ENCODE results near the gene PROCA1.

- RRBS: no CpG with 5 or more reads among the region's 51 CpGs
Observed at GRCh38 chr17:28384236-28384971, 12.9 kb downstream of the SARM1 start.

DNA sequence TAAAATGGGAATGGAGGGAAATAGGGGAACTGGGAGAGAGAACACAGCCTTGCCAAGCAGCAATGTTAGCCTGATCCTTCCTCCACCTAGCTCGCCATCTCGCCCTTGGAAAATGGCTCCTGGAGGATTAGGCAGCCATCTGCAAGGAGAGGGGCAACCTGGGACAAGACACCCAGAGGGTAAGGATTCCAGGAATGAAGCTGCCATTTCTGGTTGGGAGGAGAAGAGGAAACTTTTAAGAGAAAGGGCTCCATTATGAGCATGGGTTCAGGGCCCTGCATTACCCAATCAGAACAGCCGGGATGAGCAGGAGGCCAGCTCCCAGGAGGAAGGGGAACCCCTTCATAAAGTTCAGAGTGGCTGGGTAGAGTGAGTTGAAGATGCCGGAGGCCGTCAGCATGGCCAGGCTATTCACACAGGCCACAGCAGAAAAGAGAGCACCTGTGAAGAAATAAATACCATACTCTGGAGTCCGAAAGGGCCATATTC, 5.6 kb downstream of the SLC46A1 start:
- RRBS: 97% methylated on average over 1 of the region's 6 CpGs

DNA sequence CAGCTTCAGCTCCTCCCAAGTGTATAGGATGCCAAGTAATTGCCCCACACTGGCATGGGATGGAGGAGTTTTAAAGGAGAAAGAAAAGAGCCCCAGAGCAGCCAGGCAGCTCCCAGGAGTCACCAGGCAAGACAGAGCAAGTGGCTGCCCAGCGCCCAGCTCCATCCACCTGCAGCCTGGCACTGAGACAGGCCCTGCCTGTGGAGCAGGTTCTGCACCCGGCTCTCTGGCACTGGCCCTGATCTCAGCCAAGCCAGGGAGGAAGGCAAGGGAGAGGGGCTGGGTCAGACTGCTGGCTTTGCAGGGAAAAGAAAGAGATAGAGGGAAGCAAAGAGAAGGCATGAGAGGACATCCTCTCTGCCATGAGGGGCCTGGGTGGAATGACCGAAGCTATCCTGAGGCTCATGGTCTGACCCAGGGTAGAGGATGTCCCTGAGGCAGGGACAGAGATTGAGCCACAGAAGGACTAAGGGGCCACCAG, 21.8 kb downstream of the FOXN1 start:
- RRBS: no CpG with 5 or more reads among the region's 3 CpGs

DNA sequence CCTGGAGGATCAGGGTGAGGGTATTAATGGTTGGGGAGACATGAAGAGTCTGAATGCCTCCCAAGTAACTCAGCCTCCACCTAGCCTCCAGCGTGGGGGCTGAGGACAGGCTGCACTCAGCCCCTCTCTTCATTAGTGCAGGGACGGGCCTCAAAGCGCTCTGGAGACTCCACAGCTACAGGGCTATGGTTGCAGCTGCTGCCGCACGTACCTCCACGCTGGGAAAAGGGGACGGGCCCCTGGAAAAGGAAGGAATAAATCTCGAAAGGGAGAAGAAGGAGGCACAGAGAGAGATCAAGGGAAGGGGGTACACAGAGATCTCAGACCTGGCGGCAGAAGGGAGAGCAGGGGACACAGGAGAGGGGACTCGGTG, 584 bp downstream of the UNC119 start:
- RRBS: no CpG with 5 or more reads among the region's 10 CpGs

GRCh38 chr17:28574485-28575078, 2.1 kb downstream of the ALDOC start:
- RRBS: no CpG with 5 or more reads among the region's 8 CpGs

- RRBS: no CpG with 5 or more reads among the region's 12 CpGs
Observed at GRCh38 chr17:28615756-28616949, 2.2 kb upstream of the RSKR start.

- RRBS: no CpG with 5 or more reads among the region's 42 CpGs
Observed at GRCh38 chr17:28658658-28659333, 2.9 kb downstream of the SDF2 start.

- RRBS: no CpG with 5 or more reads among the region's 6 CpGs
Observed at GRCh38 chr17:28675320-28675809, 13.4 kb downstream of the SUPT6H start.

DNA sequence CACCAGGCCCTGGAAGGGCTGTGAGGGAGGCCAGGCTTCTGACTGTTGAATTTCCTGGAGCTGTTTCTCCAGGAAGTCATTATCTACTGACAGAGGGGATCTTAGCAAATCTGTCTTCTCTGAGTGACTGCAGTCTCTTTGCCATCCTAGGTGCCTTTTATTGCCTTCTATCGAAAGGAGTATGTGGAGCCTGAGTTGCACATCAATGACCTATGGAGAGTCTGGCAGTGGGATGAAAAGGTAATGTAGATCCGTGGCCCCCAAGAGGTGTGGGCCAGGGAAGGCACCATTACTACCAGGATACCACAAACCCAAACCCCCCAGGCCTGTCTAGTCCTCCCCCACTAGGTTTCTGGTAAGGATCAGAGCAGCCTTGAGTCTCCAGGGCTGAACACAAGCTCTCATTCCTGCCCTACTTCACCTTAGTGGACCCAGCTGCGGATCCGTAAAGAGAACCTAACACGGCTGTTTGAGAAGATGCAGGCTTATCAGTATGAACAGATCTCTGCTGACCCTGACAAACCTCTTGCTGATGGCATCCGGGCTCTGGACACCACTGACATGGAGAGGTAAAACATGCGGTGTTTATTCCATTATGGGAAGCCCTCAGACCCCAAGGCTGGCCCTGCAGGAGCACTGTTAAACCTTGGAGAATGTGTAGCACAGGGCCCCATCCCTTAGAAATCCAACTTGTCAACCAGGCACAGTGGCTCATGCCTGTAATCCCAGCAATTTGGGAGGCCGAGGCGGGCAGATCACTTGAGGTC, 16.6 kb downstream of the SUPT6H start:
- RRBS: no CpG with 5 or more reads among the region's 9 CpGs

DNA sequence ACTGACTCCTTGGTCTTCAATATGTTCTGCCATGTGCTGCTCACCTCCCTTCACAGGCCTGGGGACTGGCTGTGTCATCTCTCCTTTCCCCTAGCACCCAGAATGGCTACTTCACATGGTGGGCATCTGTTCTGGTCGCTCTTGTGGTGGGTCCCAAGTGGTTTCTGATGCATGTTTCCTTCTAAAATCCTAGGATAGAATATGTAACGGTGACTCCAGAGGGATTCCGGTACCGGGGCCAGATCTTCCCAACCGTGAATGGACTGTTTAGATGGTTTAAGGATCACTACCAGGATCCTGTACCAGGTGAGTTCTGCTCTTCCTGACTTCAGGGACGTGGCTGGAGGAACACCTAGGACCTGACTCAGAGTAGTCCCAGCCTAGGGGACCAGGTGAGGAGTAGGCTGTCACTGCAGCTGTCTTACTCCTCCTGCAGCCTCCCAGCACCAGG, 12.1 kb downstream of the PROCA1 start:
- RRBS: no CpG with 5 or more reads among the region's 6 CpGs

GRCh38 chr17:28711217-28712269, at the start of gene PROCA1:
TSS of gene PROCA1 (minus strand) at chr17:28711888.
- RRBS: 2% methylated on average over 30 of the region's 86 CpGs

DNA sequence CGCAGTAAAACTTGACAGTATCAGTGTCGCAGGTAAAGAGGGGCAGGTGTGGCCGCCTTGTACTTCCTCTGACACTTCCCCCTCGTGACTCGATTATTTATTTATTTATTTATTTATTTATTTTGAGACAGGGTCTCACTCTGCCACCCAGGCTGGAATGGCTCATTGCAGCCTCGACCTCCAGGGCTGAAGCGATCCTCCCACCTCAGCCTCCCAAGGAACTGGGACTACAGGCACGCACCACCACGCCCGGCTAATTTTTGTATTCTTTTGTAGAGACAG, 911 bp upstream of the RPL23A start:
- RRBS: no CpG with 5 or more reads among the region's 10 CpGs

DNA sequence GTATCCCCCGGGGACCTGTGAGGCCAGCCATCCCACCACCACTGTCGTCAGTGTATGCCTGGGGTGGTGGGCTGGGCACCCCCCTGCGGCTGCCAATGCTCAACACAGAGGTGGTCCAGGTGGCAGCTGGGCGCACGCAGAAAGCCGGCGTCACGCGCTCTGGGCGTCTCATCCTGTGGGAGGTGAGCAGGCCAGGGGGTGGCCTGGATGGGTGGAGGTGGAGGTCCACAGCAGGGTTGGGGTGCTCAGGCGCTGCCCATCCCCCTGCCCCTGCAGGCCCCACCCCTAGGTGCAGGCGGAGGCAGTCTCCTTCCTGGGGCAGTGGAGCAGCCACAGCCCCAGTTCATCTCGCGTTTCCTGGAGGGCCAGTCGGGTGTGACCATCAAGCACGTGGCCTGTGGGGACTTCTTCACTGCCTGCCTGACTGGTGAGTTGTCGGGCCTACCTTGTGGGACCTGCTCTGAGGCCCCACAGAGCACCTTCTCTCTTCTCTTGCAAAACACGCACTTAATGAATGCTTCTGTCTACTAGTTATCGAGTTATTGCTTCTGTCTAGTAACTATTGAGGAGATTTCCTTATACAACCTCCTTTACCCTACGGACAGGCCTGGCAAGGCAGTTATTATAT, 5.9 kb upstream of the TRAF4 start:
- RRBS: no CpG with 5 or more reads among the region's 20 CpGs

- RRBS: no CpG with 5 or more reads among the region's 9 CpGs
Observed at GRCh38 chr17:28888448-28889344, 8.8 kb downstream of the FLOT2 start.

GRCh38 chr17:28904154-28905316, 1.7 kb upstream of the DHRS13 start:
- RRBS: no CpG with 5 or more reads among the region's 10 CpGs

- RRBS: no CpG with 5 or more reads among the region's 17 CpGs
Observed at GRCh38 chr17:28917149-28917974, 14.5 kb upstream of the DHRS13 start.

- RRBS: no CpG with 5 or more reads among the region's 1 CpG
Observed at GRCh38 chr17:28930406-28930706, 21.0 kb downstream of the PHF12 start.

DNA sequence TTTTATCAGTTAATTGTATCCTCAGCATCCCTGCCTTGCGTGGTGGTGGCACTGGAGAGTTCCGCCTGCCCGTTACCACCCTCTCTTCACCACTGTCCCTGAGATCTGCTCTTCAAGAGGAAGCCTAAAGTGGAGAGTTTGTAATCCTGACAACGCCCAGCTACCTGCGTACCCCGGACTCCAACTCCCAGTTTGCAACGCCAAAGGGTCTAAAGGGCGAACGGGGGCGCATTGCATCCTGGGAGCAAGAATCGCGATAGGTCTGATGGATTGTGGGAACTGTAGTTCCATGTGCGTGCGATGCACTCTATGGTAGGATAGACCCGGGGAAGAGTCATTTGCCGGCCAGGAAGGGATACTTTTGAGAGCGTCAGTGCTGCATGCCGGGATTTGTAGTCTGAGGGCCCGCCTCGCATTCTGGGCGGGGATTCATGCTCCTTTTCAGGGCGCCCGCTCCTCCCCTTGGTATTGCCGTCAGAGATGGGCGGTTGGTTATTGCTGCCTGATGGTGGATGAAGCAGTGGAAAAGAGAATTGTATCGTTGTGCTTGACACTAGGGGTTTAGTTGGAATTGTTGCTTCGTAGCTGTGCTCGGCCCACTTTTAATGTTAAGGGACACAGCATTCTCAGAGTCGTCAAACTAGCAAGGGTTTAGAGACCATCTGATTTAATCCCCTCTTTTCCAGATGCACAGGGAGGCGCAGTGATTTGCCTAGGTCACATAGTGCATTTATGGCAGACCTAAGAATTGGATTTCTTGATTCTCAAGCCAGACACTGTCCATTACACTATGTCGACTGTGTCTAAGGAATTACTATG, 1.1 kb upstream of the PHF12 start:
- RRBS: no CpG with 5 or more reads among the region's 31 CpGs

- RRBS: no CpG with 5 or more reads among the region's 10 CpGs
Observed at GRCh38 chr17:28983459-28984488, 22.1 kb downstream of the SEZ6 start.

GRCh38 chr17:29031932-29032449, 10.9 kb upstream of the PIPOX start:
- RRBS: no CpG with 5 or more reads among the region's 7 CpGs

Measured in GM19239 (cell line).